T-cell (primary cell): ENCODE results near the genes CA9, TPM2 and GLIPR2.

DNA sequence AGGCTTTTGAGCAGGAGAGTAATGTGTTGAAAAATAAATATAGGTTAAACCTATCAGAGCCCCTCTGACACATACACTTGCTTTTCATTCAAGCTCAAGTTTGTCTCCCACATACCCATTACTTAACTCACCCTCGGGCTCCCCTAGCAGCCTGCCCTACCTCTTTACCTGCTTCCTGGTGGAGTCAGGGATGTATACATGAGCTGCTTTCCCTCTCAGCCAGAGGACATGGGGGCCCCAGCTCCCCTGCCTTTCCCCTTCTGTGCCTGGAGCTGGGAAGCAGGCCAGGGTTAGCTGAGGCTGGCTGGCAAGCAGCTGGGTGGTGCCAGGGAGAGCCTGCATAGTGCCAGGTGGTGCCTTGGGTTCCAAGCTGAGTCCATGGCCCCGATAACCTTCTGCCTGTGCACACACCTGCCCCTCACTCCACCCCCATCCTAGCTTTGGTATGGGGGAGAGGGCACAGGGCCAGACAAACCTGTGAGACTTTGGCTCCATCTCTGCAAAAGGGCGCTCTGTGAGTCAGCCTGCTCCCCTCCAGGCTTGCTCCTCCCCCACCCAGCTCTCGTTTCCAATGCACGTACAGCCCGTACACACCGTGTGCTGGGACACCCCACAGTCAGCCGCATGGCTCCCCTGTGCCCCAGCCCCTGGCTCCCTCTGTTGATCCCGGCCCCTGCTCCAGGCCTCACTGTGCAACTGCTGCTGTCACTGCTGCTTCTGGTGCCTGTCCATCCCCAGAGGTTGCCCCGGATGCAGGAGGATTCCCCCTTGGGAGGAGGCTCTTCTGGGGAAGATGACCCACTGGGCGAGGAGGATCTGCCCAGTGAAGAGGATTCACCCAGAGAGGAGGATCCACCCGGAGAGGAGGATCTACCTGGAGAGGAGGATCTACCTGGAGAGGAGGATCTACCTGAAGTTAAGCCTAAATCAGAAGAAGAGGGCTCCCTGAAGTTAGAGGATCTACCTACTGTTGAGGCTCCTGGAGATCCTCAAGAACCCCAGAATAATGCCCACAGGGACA lies at the start of gene CA9:
Gene CA9 (plus strand): TSS at position 593 of the 1,021 bp plus-strand sequence.
- PRO-cap, 7 experiments = no peak in any of the 7 experiments

GRCh38 chr9:35689482-35690065 lies at the start of gene TPM2:
Gene TPM2 (minus strand): TSS chr9:35689925.
- PRO-cap, 7 experiments = no peak in any of the 7 experiments

DNA sequence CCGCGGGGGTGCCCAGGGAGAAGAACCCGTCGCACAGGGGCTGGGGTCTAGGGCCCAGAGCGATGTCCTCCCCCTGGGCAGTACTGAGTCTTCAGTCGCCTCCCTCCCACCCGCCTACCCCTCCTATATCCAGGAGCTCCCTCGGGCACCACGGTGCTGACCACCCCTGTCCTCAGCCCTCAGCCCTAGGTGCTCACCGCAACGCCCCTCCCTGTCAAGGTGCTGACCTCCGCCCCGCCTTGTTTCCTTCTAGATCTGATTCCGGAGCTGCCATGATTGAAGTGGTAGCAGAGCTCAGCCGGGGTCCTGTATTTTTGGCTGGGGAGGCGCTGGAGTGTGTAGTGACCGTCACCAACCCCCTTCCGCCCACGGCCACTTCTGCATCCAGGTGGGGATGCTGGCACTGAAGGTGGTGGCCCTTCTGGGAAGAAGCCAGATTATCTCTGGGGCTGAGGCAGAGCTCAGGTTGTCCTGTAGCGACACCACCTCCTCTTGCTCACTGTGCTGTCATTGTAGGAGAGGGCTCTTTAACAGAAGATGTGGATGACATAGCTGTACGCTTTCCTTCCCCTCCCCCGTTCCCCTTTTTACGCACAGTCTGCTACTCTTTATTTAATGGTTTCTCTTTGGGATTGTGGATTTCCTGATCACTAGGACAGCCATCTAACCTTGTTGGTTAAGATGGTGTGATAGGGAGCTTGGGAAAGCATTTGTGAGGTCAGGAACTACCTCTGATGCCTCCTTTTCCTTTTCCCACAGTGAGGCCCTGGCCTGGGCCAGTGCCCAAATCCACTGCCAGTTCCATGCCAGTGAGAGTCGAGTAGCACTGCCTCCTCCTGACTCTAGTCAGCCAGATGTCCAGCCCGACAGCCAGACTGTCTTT lies 638 bp downstream of the RGP1 start:
- PRO-cap, 7 experiments = peak in 7 of 7 experiments; most common plus-strand start position 510 of the sequence (in 5); most common minus-strand start position 501 of the sequence (in 7)

- PRO-cap, 7 experiments = no peak in any of the 7 experiments
These were observed 1.2 kb upstream of the MSMP start for GRCh38 chr9:35755259-35755725.

DNA sequence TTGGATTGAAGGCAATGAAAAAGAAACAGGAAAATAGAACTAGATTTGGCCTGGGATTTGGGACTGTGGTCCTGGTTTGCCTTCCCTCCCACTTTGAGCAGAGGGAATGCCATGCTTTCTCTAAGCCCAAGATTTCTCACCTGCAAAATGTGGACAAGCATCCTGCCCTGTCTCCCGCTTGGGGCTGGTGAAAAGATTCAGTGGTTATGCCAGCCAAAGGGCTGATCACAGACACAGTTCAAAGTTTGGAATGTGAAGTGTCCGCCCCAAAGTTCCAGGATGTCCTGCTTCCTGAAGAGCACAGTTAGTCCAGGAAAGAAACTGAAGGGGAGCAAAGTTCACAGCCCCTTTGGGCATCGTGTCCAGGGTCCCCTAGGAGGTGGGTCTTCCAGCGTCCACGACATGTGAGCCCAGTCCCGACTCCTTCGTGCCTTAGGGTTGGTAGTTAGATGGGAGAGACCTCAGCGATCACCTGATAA lies 19.9 kb downstream of the SPAAR start:
- PRO-cap, 7 experiments = no peak in any of the 7 experiments

GRCh38 chr9:36136144-36136920 lies at the start of gene GLIPR2:
Gene GLIPR2 (plus strand): TSS chr9:36136733.
- PRO-cap, 7 experiments = peak in 7 of 7 experiments; most common plus-strand start chr9:36136735 (in 7); most common minus-strand start chr9:36136564 (in 2)

DNA sequence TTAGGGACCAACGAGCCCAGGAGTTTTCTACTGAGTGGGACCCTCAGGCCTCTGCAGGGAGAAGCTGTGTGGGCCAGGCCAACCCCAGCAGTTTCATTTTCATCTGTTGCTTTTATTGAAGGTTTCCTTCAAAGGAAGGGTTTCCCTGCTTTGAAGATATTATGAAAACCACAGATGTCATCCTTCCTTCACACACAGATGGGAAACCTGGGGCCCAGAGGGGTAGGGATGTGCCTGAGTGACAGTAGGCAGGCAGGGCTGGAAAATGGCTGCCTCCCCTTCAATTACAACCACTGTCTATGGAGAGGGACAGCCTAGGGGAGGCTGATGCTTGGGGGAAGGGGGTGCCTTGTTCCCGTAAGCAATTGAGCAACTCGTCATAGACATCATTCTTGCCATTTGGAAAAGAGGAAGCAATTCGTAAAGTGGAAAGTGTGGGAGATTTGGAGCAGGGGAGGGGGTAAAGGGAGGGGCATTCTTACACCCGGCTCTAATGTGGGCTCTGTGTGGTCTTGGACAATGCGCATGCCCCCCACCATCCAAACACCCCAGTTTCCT lies 3.8 kb downstream of the GLIPR2 start:
- PRO-cap, 7 experiments = no peak in any of the 7 experiments

- PRO-cap, 7 experiments = no peak in any of the 7 experiments
These were observed 6.3 kb downstream of the GLIPR2 start for GRCh38 chr9:36142541-36143614.

- PRO-cap, 7 experiments = no peak in any of the 7 experiments
These were observed 9.0 kb downstream of the GLIPR2 start for GRCh38 chr9:36145522-36145989.

DNA sequence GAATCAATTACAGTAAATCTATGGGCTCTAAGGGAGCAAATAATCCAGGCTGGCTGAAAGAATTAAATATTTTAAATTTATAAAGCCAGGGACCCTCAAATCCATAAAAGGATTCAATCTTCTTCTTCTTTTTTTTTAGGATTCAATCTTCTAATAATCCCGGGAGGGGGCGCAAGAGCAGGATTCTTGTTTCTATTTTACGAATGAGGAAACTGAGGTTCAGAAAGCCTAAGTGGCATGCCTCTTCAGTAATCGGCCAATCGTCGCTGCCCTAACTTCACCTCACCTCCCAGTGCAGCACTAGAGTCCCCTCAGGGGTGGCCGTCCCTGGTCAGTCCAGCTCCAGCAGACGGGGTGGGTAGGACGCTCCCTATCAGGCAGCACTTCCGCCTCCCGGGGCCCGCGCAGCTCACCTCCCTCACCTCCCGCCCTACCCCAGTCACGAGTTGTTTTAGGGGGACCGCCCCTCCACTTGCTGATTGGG lies 333 bp upstream of the CLTA start:
- PRO-cap, 7 experiments = peak in 7 of 7 experiments; most common minus-strand start position 411 of the sequence (in 6)

GRCh38 chr9:36337035-36337593 lies 63.0 kb downstream of the RNF38 start:
- PRO-cap, 7 experiments = no peak in any of the 7 experiments

GRCh38 chr9:36470782-36471285 lies 70.8 kb upstream of the RNF38 start:
- PRO-cap, 7 experiments = peak in 7 of 7 experiments; most common plus-strand start chr9:36471182 (in 2); most common minus-strand start chr9:36471087 (in 4)

GRCh38 chr9:36765152-36766174 lies 192.8 kb downstream of the MELK start:
- PRO-cap, 7 experiments = peak in 6 of 7 experiments; most common minus-strand start chr9:36766074 (in 3)

- PRO-cap, 7 experiments = no peak in any of the 7 experiments
These were observed 37.3 kb downstream of the PAX5 start for GRCh38 chr9:36996670-36997259.

DNA sequence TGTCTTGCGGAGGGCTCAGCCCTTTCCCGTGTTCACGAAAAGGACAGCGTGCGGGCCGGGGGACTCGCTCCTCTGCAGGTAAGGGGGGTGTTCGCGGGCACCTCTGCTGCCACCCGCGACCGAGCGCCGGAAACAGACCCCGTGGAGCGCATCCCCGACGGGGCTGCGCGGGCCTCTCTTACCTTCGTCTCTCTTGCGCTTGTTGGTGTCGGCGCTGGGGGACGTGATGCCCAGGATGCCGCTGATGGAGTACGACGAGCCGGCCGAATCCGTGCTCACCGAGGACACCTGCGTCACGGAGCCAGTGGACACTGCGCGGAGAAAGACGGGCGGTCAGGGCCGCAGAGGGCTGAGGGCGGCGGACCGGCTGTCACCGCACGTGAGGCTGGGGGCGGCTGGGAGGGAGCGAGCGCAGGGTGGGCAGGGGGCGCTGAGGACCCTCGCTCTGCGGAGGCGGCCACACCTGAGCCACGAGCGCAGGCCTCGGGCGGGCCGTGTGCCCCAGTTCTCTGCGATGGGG lies 31.5 kb downstream of the PAX5 start:
- PRO-cap, 7 experiments = no peak in any of the 7 experiments

DNA sequence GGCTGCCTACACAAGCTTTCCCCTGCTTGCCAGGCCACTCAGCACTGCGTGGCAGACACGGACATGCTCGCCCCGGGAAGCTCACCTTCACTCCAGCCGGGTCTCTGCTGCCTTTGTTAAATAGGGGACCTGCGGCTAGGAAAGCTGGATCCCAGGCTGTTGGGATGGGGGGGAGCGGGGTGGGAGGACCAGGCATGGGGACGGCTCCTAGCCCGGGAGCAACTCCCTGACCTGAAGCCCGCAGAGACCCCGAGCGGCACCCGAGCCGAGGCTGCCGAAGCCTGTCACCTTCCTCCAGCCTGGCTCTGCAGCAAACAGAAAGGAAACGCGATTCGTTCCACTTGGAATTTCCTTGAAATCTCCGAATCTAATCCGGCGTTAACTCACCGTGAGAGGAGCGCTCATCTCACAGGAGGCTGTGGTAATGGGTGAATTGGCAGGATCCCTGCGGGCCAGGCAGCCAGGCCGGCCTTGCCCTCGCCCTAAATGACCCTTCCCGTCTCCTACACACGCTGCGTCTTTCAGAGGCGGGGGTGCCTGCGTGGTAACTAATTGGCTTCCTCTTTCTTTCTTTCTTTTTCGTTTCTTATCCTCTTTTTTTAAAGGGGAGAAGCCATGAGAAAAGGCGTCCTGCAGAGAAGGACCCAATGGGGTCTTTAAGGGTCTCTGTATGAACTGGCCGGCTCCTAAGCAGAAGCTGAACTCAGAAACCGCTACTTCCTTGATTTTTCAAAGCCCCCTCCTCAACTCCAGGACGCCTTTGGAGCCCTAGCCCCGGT lies 8.6 kb downstream of the PAX5 start:
- PRO-cap, 7 experiments = no peak in any of the 7 experiments

- PRO-cap, 7 experiments = no peak in any of the 7 experiments
These were observed 4.9 kb downstream of the PAX5 start for GRCh38 chr9:37029206-37029564.

DNA sequence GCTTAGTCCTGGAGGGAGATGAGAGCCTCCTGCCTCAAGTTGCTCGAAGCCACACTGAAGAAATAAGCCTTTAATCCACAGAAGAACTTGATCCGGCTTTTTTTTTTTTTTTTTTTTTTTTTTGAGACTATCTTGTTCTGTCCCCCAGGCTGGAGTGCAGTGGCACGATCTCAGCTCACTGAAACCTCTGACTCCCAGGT lies 8.4 kb upstream of the PAX5 start:
- PRO-cap, 7 experiments = no peak in any of the 7 experiments

GRCh38 chr9:37145643-37146813 lies 25.7 kb downstream of the ZCCHC7 start:
- PRO-cap, 7 experiments = peak in 3 of 7 experiments; most common minus-strand start chr9:37146535 (in 3)

GRCh38 chr9:37221557-37221992 lies 101.2 kb downstream of the ZCCHC7 start:
- PRO-cap, 7 experiments = no peak in any of the 7 experiments